PC-3 (cell line): ENCODE measurements around a stretch of chr14.

DNA sequence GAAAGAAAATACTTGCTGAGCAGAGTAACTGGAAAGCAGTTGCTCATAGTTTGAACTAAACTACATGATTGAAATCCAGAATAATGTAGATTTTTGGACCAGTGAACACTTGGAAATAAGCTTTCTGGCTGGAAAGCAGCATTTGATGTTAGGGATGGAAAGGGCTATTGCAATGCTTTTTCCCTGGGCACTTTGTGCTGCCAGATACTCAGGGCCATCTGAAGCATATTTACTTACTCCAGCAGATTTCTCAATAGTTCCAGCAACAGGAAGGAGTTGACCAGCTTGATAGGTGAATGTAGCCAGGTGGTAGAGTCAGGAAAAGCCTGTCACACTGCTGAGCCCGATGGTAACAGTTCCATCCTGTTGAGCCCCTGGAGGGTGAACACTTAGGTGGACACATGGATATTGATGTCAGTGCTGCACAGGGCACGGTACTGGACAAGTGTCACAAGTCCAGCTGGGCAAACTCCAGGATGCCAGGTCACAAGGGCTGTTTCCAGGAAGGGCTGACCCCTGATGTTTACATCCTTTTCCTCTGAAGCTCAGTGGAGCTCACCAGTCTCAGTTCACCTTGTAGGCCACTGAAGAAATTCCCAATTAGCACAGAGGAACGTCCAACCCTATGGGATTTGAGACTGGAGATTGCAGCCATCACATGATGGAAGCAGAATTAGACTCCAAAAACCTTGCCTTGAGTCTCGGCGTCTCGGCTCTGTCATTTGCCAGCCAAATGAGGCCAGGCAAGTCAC is 2.4 kb upstream of the SMOC1 start:
- RAMPAGE, long total RNA = no peak

GRCh38 chr14:70005192-70005756 is 126.1 kb downstream of the SMOC1 start:
- RAMPAGE, long total RNA = no peak

DNA sequence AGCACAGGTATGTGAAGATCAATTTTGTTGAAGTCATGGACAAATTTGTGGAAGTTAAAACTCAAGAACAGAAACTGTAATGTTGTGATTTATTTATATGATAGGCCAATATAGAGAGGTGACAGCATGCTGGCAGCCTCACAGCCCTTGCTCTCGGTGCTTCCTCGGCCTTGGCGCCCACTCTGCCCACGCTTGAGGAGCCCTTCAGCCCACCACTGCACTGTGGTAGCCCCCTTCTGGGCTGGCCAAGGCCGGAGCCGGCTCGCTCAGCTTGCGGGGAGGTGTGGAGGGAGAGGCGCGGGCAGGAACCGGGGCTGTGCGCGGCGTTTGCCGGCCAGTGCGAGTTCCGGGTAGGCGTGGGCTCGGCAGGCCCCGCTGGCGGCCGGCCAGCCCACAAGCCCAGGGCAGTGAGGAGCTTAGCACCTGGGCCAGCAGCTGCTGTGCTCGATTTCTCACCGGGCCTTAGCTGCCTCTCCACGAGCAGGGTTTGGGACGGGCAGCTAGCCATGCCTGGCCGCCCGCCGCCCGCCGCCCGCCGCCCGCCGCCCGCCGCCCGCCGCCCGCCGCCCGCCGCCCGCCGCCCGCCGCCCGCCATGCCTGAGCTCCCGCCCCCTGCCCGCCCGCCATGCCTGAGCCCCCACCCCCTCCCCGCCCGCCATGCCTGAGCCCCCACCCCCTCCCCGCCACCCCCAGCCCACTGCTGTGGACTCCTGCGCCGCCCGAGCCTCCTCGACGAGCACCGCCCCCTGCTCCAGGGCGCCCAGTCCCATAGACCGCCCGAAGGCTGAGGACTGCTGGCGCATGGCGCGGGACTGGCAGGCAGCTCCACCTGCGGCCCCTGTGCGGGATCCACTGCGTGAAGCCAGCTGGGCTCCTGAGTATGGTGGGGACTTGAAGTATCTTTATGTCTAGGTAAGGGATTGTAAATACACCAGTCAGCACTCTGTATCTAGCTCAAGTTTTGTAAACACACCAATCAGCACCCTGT is 66.0 kb upstream of the SLC8A3 start:
- RAMPAGE, long total RNA = no peak

GRCh38 chr14:70919467-70920333 is 12.4 kb downstream of the PCNX1 start:
- RAMPAGE, long total RNA = no peak

- RAMPAGE, long total RNA = no peak
These were observed 92.0 kb downstream of the PCNX1 start for GRCh38 chr14:70999133-70999782.

DNA sequence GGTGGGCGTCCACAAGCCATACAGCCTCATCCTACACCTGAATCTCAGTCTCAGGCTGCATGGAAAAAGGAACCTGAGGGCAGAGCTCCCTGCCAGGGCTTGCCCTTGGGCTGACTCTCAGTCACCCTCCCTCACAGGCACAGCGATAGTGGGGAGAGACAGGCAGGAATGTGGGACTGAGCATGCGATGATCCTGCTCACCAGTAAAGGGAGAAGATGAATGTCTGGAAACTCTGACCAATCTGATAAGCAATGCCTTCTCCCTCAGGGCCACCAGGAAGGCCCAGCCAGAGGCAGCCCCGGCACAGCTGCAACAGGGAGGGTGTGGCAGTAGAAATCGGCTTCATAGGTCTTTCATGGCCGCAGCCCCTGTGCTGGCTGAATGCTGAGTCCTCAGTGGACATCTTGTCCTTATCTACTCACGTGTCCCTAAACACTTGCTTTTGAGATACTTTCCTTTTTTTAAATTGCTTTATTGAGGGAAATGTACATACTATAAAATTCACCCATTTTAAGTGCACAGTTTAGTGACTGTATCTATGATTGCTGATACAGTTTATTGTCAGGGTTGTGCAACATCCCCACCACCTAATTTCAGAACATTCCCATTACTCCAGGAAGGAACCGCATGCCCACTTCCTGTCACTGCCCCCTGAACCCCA is 155.0 kb upstream of the SIPA1L1 start:
- RAMPAGE, long total RNA = no peak

DNA sequence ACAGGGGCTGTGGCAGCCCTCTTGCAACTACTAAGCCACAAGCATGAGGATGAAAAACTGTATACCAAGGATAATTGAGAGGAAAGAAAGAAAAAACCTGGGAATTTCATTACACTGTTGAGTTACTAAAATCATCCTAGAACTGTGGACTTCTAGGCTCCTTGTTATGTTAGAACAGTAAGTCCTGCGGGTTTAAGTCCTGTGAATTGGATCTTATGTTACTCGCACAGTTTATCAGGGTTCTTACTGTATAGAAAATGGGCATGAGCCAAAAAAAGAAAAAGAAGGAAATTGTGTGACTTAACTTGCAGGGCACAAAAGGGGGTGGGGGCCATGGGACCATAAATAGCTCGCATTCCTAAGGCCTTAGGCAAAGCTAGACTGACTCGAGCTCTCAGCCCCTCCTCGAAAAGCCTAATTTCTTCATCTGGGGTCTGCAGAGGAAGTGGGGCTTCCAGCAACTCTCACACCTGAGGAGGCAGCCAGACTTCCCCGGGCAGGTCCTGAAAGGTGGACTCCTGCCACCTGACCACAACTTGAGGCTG is 132.7 kb upstream of the SIPA1L1 start:
- RAMPAGE, long total RNA = no peak

GRCh38 chr14:71324442-71325446 is 4.5 kb downstream of the SIPA1L1 start:
- RAMPAGE, long total RNA = no peak

GRCh38 chr14:71347544-71348148 is 27.4 kb downstream of the SIPA1L1 start:
- RAMPAGE, long total RNA = no peak

GRCh38 chr14:71350362-71350985 is 30.2 kb downstream of the SIPA1L1 start:
- RAMPAGE, long total RNA = no peak

GRCh38 chr14:71405560-71406155 is 85.4 kb downstream of the SIPA1L1 start:
- RAMPAGE, long total RNA = no peak

DNA sequence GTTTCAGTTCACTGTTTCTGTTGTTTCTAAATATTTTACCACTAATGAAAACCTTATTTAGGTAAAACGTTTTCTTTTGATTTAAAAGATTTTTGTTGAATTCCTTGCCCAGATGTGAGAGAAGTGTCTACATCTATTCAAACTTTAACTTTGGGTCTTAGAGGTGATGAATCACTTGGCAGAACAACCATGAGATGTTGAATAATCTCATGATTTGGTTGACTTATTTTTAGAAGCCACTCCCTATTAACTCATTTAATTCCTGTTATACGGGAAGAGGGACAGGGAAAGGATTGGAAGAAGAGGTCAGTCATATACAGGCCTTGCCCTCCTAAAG is 119.4 kb downstream of the SIPA1L1 start:
- RAMPAGE, long total RNA = no peak

GRCh38 chr14:71585949-71586571 is 265.8 kb downstream of the SIPA1L1 start:
- RAMPAGE, long total RNA = no peak

- RAMPAGE, long total RNA = no peak
These were observed 449.9 kb downstream of the DPF3 start for GRCh38 chr14:72443829-72444536.

- RAMPAGE, long total RNA = no peak
These were observed 214.9 kb downstream of the DPF3 start for GRCh38 chr14:72679067-72679364.

DNA sequence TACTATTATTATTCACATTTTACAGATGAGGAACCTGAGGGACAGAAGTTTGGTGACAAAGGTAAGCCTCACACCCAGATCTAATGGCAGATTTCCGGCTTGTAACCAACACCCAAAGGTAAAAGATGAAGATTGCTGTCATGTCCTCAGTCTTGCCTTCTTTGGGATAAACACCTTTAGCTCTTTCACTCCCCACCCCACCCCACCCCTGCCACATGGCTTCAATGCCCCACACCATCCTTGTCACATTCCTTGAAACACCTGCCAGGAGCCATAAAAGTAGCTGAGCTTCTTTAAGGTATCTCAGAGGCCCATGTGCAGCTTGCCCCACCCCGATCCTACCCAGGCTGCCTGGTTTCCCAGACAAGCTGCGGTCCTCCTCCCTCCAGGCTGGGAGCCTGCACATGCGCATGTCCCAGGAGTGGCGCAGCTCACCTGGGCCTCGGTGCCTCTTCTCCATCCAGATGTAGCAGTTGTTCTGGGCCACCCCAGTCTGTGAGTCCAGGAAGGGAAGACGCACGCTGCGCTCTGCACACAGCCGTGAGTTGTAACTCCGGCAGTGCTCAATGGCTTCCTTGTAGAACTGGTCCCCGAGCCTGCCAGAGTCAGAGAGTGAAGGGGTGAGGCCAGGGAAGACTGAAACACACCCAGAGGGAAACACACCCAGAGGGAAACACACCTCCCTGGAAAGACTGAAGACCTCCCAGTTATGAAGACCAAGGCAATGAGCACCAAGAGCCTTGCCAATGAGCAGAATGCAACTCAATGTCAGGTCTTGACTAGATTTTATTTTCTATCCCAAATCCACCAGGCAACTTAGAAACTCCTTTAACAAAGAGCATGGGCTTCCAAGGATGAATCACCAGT is 122.4 kb downstream of the DPF3 start:
- RAMPAGE, long total RNA = no peak

DNA sequence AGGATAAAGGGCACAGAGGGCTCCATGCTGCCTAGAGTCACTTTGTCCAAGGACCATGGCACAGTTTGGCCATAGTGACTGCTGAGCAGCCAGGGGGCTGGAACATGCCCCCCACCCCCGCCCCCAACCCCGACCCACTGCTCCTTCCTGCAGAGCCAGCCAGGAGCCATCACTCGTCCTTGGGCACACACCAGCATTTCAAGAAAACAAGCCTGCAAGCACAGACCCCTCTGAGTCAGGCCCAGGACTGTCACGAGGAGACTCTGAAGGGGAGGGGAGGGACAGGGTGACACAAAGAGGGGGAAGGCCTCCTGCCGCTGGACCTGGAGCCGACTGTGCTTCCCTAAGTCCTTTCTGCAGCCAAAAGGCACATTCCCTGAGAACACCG is 101.9 kb downstream of the DPF3 start:
- RAMPAGE, long total RNA = no peak

DNA sequence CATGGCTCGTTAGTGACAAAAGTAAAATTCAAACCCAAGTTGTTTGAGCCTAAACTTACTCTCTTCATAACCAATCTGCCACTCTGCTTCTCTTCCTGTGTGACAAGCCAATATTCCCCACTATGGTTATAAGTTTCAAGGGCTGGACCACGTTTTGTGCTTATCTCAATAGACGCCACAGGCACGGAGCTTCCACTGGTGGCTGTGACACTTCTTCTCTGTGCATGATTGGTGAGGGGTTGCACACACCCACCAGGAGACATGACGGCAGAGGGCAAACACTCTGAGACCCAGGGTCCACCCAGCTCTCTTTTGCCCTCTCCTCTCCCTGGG is 44.9 kb downstream of the DPF3 start:
- RAMPAGE, long total RNA = no peak

DNA sequence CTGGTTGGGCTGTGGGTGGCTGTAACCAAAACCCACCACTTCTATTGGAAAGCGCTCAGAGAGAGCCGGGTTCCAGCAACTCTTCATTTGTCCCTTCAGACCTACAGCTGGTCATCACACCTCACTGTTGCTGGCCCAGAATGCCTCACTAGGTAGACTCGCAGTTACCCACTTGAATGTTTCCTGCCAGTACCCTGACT is 33.6 kb downstream of the DCAF4 start:
- RAMPAGE, long total RNA = no peak

DNA sequence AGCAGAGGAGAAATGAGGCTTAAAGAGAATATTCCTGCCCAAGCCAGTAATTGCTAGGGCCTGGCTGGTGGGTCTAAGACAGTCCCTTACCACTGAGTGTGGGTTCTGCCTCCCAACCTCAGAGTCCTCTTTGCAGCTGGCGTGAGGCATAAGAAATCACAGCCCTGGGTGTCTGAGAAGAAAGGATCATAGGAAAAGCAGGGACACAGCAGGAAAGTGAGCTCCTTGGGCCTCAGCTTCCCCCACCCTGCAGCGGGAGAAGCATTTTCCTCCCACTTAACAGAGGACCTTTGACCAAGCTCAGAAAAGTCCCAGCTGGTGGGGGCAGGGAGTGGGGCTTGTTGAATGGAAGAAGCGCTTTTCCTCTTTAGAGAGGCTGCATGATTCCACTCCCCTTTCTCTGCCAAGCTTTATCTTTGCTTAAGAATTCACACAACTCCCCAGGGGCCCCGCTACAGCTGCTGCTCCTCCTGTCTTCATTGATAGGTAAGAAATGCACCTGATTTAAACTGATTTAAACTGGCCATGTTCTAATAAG is 1.9 kb upstream of the PAPLN start:
- RAMPAGE, long total RNA = no peak